Endothelial cell (in vitro differentiated cells): Measurements from ENCODE around the gene ZSWIM6.

DNA sequence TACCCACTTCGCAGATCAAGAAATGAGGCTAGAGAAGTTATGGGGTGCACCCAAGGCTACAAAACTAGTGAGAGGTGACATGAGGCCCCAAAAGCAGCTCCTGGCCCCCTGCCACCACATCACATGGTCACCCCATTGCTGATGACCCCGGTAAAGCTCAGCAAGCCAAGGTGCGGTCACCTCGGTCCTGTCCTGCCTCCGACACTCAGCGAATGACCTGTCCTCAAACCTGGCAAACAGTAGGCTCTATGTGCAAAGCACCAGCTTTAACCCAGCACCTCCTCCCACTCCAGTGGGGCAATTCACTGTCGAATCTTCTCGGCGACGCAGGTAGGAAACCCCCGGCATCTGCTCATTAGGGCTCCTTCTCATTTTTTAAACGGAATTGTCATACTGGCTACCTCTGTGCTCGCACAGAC, 307.4 kb downstream of the RAB3C start:
- PRO-cap, result no peak

DNA sequence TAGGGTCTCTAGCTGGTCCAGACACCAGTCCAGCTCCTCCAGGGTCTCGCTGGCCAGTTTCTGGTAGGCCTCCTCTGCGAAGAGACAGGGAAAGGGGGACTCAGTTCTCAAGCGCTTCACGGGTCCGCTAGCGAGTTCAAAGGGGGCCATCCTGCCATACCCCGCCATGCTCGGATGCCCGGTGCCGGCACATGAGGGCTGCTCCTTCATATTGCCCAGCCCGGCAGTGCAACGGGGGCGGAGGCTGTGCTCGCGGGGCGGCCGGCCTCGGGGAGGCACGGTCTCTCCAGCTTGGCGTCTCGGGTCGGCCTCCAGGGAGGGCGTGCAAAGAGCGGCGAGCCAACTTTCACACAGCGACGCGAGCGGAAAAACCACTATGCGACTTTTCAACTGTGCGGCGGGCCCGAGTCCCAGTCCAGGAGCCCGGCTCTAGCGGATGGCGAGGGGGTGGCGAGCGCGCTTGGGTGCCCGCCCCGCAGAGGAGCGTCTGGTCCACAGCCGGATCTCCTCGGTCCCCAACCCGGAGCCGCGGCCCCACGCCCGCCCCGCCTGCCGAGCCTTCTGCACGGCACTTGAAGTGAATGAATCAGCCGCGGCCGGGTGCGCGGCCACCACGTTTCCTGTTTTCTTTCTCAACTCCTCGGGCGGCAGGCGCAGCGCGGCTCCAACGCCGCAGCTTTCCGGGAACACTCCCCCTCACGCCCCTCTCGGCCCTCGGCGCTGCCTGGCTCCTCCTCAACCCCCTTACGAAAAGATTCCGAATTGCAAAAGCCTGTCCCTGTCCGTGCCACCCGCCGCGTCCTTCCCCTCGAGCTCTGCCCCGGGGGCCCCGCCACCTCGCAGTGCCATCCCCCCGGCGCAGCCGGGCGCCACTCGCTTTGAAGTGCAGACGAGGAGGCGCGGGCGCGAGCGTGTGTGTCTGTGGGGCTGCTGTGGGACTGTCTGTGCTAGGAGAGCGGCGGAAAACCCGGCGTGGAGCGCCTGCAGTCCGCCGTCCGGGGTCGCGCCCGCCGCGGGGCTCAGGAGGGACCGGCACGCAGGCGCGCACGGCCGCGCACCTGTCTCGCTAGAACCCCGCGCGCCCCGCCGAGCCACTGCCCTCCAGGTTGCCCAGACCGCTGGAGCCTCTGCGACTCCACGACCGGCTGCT, 456.4 kb downstream of the RAB3C start:
- PRO-cap, result unidirectional peak, plus-strand start at position 157 of the sequence; bidirectional peak, plus-strand start at position 623 of the sequence, minus-strand start at position 574 of the sequence; unidirectional peak, minus-strand start at position 940 of the sequence

- PRO-cap, result no peak
Measured at GRCh38 chr5:59042293-59042552, 459.3 kb downstream of the RAB3C start.

DNA sequence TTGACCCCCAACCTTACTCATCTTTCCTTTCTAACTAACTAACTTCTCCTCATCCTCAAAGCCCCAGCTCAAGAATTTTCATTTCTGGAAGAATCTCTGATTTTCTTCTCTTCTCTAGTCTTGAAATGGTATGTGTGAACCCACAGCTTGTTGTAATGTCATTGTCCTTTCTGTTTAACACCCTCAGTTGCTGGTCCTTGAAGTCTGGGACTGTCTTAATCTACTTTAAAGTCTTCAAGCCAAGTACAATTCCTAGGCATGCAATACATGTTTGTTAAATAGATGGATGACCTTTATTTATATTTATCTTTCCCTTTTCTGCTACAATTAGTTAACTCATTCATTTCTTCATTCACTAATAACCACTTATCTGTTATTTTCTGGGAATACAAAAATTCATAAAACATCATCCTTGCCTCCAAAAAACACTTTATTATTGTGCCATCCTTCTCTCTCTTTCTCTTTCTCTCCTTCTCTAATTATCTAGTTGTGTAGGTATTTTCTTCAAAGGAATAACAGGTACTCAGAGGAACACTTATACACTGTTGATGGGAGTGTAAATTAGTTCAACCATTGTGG, 505.0 kb downstream of the RAB3C start:
- PRO-cap, result no peak

DNA sequence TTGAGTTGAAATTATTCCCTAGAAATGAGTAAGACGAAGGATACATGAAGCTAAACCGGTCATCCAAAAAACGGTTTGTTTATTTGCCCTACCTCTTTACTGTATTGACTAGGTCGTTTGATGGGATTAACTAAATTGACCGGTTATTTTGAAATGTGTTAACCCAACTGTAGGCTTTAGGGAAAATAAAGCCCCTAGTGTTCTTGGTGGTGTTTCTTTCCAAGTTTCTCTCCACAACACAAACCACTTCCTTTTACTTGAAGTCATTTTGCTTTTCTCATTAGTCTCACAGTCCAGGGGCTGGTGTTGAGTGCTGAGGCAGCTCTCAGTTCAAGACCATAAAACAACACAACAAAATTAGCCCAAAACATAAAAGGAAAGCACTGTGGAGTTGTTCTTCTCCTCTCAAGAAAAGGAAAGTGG, 569.7 kb downstream of the RAB3C start:
- PRO-cap, result no peak

DNA sequence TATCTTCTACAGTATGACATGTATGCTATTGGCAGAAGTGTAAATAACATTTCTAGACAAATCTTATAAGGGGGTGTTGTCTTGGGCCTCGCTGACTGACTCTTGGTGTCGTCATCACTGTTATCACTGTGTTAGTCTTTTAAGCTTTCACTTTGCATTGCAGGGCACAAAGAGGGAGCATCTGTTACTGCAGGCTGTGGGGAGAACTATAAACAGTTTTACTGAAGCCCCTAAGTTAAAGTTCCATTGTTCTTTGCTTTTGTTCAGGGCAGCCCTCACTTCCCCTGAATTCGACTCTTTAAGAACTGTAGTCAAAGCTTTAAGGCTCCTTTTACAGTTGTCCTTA, 604.9 kb downstream of the RAB3C start:
- PRO-cap, result no peak

DNA sequence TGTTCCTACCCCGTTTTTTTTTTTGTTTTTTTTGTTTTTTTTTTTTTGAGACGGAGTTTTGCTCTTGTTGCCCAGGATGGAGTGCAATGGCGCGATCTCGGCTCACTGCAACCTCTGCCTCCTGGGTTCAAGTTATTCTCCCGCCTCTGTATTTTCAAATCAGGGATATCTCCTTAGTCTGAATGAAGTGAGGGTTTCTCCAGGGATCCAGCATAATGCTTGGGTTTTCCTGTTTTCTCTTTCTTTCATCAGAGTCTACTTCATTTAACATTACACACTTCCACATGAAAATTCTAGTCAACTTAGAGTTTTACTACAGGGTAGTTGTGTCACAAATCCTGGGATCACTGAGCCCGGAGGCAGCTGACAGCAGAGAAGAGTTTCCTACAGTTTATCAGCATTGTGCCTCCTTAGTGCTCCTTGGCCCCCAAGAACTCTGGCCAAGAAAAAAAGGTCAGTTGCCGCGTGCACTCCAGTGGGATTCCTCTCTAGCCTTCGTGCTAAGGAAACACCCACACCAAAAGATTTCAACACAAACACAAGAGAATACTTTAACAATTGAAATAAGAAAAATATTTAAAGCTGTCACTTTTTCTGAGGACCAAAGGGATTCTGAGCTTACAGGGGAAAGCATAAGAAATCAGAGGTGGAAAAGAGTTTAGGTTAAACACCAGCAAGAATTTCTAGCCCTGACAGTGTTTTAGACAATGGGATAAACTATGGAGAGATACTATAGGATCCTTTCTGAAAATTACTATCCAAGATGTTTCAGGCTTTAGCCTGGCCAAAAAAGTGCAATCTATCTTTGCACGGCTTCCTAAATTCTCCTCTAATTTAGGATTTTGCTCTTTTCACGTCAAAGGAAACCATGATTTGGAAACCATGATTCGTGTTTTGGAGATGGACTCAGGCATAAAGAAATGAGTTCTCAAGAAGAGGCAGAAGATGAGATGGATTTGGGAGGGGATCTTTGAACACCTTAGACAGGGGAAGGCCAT, 606.6 kb downstream of the RAB3C start:
- PRO-cap, result no peak

GRCh38 chr5:59358495-59359025, 535.0 kb downstream of the PDE4D start:
- PRO-cap, result no peak

DNA sequence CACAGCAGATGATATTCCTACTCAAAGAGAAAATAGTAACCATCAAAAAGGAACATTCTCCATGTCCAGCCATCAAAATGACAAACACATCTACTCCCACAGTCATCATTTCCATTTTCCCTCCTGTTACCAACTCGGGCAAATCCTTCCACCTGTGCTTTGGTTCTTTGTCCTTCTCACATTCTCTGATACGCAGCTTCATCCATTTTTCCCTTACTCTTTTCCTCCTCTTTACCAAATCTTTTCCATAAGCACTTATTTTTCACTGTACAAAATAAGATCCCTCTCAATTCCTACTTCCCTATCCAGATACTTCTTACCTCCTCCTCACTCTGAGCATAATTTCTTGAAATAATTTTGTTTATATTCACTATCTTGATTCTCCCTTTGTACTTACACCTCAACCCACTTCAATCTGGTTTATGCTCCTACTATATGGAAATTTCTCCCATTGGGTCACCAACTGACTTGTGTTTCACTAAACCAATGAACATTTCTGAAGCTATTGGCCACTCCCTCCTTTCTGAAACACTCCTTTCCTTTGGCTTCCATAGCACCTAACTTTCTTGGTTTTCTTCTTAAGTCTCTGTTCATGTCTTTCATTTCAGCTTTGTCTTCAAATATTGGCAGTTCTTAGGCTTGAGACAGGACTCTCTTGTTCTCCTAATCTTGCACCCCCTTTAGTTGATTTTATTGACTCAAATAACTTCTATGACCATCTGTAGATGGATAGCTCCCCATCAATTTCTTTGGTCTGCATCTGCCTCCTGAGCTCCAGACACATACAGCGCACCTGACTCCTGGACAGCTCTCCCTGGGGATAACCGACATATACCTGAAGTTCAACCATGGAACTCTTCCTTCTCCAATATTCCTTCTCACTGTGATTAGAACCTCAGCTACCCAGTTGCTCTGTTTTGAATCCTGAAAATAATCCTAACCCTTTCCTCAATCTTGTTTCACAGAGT, 442.6 kb downstream of the PDE4D start:
- PRO-cap, result no peak

- PRO-cap, result no peak
Measured at GRCh38 chr5:59463913-59464606, 429.5 kb downstream of the PDE4D start.

- PRO-cap, result unidirectional peak, plus-strand start at chr5:60699255
Measured at GRCh38 chr5:60699114-60699393, 912 bp downstream of the DEPDC1B start.

DNA sequence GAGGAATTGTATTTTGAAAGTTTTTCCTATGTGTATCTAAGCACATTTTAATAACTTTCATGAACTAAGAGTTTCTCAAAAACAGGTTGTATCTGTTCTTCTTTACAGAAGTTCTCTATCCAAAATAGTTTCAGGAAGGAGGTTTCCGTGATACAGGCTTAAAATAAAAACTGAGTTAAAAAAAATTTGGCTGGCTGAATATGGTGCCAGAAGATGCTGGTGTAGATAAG, 49.9 kb upstream of the SMIM15 start:
- PRO-cap, result no peak

DNA sequence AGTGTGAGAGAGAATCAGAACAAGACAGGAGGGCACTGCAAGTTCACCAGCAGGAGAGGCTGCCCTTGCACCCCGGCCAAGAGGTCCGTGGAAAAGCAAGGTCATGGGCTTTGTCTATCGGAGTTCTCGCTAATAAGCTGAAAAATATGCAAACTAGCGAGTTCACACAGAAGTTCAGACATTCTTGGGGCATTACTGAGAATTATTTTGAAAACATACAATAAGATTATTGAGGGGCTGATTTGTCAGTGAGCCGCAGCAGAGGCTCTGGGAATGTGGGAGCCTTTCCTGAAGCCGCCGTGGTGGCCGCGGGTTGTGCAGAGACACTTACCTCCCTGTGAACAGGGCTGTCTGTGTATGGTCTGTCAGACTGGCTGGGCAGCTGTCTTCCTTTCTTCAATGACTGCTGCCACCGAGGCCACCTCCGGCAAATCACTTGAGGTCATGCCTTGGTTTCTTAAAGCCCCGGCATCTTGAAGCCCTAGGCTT, 79.6 kb upstream of the ZSWIM6 start:
- PRO-cap, result no peak

GRCh38 chr5:61257659-61257916, 74.5 kb upstream of the ZSWIM6 start:
- PRO-cap, result no peak

- PRO-cap, result no peak
Measured at GRCh38 chr5:61279964-61280520, 52.0 kb upstream of the ZSWIM6 start.

GRCh38 chr5:61312422-61312970, 19.6 kb upstream of the ZSWIM6 start:
- PRO-cap, result no peak

- PRO-cap, result bidirectional peak, plus-strand start at chr5:61332258, minus-strand start at chr5:61332015; bidirectional peak, plus-strand start at chr5:61332929, minus-strand start at chr5:61332918; bidirectional peak, plus-strand start at chr5:61333289, minus-strand start at chr5:61333077
Measured at GRCh38 chr5:61332141-61333164, at the start of gene ZSWIM6. TSS of gene ZSWIM6 (plus strand) at chr5:61332258.

DNA sequence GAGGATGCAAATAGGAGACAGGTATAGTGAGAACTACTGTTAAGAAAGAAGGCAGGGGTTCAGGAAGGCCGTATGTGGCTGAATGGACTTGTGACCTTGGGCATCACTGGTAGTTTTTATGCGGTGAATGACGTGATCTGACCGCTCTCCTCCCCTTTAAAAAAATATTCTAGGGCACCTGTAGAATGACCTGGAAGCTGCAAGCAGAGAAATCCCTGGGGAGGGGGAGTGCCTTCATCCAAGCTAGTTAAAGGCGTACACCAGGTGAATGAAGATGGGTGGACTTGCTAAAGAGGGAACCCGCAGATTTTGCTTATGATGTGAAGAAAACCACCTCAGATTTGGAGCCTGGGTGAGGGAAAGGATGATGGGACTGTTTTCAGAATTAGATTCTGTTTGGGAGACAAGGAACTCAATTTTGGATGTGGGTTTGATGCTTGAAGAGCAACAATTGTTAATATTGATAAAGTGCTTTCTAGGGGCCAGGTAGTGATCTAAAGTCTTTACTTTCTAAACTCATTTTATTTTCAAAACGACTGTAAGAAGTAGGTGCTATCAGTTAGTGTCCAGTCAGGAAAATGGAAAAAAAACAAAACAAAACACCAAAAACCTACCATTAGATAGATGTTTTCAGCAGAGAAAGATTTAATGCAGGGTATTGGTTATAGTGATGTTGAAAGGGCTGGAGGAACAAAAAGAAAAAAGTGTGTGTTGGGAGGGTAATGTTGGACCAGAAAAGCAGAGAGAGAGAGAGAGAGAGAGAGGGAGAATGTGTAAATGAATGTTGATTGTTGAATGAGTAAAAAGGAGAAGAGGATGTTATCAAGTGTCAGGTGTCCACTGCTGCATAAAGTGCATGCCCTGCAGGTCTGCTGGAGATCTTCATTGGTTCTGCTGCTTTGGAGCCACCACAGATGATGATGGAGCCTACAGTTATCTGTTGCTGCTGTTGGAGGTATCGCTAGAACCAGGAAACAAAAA, 27.5 kb downstream of the ZSWIM6 start:
- PRO-cap, result no peak

GRCh38 chr5:61374710-61375672, 42.9 kb downstream of the ZSWIM6 start:
- PRO-cap, result no peak

DNA sequence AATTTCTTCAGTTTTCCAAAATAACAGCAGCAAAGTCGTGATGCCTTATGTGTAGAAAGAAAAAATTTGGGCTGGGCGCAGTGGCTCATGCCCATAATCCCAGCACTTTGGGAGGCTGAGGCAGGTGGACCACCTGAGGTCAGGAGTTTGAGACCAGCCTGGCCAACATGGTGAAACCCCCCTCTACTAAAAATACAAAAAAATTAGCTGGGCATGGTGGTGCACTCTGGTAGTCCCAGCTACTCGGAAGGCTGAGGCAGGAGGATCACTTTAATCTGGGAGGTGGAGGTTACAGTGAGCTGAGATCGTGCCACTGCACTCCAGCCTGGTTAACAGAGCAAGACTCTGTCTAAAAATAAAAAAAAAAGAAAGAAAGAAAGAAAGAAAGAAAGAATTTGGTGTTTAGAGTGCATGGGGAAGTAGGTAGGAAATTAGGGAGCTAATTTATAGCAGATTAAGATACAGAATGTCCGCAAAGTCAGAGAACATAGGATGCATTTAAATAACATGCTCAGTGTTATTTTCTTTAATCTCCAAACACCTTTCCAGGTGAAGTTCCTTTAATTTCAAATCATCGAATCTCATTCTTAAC, 50.5 kb downstream of the ZSWIM6 start:
- PRO-cap, result no peak